ENCODE measurements around a stretch of chr2.

GRCh38 chr2:32017901-32018382 lies 7.1 kb upstream of the MEMO1 start:
- PRO-cap = no peak

DNA sequence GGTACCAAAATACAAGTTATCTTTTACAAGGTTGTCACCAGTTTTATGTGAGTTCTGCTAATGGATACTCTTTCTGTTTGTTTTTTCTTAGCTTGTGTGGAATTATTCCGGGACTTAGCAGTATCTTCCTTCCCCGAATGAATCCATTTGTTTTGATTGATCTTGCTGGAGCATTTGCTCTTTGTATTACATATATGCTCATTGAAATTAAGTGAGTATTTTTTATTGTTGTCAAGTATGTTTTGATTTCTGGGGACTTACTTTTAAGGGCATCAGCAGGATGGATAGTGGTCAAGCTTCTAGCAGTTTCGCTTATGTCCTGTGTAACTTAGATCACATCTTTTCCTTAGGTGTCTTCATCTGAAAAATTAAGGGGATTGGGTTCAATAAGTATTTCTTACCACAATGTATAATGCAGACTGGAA lies 32.0 kb downstream of the SLC30A6 start:
- PRO-cap = no peak

- PRO-cap = no peak
These were observed 38.8 kb downstream of the SLC30A6 start for GRCh38 chr2:32204380-32204955.

- PRO-cap = unidirectional peak, plus-strand start at chr2:32358122
These were observed 923 bp downstream of the BIRC6 start for GRCh38 chr2:32357559-32358333.

- PRO-cap = no peak
These were observed 128.2 kb upstream of the TTC27 start for GRCh38 chr2:32499702-32500036.

GRCh38 chr2:32812313-32812791 lies 134.4 kb upstream of the LTBP1 start:
- PRO-cap = no peak

DNA sequence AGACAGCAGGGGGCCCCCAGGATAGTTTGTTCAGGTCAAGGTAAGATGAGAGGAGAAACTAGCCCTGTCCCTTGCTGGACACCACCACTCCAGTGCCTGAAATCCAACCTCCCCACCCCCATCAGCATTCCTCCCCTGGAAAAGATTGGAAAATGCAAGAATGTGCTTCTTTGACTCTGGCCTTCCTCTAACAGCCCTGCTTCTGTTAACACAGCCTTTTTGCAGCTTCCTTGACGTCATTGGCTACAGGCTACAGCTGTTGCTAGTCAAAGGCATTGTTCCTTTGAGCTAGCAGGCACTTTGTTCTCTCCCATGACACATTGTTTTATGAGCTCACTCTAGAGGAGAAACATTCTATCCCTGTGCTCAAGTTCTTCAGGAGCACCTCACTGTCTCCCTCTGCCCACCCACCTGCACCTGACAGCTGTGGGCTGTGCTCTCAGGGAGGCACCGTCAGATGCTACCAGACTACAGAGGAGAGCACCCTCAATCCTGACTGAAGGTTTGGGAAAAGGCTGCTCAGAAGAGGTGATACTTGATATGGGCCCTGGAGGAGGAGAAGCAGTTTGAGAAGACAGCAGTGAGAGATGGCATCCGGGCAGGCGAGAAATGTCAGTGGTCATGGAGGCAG lies 19.9 kb upstream of the LTBP1 start:
- PRO-cap = no peak

- PRO-cap = no peak
These were observed 174.6 kb downstream of the LTBP1 start for GRCh38 chr2:33121481-33121697.

DNA sequence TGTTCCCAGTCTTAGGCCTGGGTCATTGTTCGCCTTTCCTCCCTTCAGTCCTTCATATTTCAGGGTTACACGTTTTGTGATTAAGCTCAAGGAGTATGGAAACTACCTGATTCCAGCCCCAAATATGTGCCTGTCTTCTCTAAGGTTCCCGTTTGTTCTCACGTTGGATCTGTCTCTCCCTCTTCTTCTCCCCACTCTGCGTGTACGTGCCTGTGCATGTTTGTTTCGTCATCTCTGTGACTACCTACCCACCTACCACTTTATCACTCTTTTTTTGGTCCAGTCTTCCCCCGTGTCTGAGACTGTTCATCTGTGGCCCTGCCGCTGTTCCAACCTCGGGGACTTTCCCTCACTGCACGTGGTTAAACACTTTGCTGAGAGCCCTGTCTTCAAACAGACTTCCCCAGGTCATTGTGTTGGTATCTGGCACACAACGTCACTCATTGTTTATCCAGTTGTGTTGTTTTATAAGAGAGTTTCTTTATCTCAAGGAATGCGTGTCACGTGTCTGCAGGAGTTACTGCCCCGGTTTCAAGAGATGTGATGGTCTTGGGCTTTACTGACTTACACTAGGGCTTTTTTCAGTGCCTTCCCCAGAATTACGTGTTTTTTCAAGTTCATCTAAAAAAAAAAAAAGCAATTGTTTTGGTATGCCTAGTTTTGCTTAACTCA lies 262.1 kb upstream of the RASGRP3 start:
- PRO-cap = no peak

DNA sequence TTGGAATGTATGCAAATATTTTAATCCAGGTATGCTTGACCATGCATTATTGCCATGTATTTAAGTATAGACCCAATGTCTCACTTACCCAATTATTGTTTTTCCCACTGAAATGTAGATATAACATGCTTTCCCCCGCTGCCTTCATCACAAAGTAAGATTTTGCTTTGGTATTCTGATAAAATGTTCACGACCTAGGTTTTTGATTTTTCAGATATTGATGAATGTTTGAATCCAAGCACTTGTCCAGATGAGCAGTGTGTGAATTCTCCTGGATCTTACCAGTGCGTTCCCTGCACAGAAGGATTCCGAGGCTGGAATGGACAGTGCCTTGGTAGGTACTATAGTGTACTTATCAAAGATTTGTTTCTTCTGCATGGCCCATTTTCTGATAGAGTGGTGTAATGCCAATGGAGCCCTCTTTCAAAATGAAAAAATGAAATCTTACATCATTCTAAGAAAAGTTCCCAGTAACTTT lies 196.6 kb upstream of the RASGRP3 start:
- PRO-cap = no peak

GRCh38 chr2:33530182-33531284 lies 54.1 kb downstream of the RASGRP3 start:
- PRO-cap = no peak

DNA sequence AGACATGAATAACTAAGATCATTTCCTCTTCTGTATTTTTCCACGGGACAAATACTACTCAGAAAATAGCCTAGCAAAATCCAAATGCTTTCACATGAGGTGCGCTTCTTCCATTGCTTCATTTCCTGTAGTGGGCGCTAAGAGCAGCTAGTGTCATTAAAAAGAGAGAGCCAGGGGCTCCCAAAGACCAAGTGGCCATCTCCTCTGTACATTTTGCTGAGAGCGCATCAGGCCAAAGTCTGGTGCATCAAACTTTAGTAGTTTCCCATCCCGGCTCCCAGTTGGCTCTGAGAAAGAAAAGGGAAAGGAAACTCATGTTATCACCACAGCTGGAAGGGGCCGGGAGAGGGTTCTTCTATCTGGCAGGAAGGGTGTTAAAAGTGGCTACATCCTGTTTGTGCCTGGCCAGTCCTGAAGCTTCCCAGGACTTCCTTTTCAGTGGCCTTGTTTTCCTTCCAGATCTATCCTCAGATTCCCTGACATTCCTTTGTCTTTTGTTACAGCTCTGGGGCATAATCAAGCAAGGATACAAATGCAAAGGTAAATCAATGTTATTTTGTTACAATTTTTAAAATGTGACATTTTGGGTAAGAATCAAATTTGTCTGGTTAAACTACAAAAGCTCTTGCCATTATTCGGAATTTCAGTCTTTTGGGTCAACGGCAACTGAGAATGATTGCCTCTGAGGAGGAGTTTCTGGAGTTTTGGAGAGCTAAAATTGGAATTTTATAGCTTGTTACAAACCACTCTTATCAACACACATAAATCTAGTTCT lies 43.9 kb downstream of the FAM98A start:
- PRO-cap = no peak

DNA sequence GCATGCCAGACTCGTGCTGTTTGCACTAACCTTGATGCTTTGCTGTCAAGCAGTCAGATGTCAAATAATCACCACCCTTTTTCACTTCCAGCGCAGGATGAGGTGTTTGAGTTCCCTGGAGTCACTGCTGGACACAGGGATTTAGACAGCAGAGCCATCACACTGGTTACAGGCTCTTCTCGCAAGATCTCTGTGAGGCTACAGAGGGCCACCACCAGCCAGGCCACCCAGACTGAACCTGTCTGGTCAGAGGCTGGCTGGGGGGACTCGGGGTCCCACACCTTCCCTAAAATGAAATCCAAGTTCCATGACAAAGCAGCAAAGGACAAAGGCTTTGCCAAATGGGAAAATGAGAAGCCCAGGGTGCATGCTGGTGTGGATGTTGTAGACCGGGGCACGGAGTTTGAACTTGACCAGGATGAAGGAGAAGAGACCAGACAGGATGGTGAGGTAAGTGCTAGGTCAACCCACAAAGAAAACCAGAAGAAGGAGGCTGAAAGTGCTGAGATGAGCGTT lies 40.5 kb downstream of the FAM98A start:
- PRO-cap = no peak

- PRO-cap = no peak
These were observed 115.1 kb upstream of the CRIM1 start for GRCh38 chr2:36240477-36240890.

DNA sequence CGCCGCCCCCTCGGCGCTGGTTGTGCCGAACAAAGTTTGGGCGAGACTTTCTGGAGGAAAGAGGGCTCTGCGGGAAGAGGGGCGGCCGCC lies 930 bp downstream of the CRIM1 start:
- PRO-cap = no peak

GRCh38 chr2:36404248-36405005 lies 48.8 kb downstream of the CRIM1 start:
- PRO-cap = no peak

DNA sequence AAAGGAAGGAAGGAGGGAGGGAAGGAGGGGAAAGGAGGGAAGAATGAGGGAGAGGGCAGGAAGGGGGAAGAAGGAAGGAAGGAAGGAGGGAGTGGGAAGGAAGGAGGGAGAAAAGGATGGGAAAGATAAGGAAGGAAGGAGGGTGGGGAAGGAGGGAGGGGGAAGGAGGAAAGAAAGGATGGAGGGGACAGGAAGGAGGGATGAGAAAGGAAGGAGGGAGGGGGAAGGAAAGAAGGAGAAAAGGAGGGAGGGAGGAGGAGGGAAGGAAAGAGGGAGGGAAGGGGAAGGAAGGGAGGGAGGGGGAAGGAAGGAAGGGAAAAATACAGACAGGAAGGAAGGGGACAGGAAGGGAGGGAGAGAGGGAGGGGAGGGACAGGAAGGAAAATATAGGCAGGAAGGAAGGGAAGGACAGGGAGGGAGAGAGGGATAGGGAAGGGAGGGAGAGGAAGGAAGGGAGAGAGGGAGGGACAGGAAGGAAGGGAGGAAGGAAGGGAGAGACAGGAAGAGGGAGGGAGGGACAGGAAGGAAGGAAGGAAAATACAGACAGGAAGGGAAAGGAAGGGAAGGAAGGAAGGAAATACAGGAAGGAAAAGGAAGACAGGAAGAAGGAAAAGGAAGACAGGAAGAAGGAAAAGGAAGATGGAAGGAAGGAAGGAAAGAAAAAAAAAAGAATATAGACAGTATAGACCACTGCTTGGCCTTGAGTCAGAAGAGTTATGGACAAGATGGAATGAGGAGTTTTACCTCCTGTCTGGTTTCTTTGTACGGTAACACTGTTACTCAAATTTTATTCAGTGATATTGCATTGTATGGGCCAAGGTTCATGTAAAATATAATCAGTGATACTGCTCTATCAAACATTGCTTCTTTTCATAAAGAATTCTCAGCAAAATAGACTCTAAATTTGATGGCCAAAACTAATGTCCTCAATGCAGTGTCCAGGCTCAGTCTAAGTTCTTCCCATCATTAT lies 63.6 kb downstream of the FEZ2 start:
- PRO-cap = no peak

- PRO-cap = no peak
These were observed 52.9 kb downstream of the FEZ2 start for GRCh38 chr2:36544992-36545513.

DNA sequence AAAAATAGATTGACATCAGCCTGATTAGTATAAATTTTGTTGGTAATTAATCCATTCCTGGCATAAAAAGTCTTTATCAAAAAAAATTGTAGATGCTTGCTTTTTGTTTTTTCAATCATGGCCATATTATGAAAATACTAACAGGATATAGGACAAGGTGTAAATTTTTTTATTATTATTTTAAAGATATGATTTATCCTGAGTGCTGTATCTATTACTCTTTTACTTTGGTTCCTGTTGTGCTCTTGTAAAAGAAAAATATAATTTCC lies 47.3 kb downstream of the FEZ2 start:
- PRO-cap = no peak

GRCh38 chr2:36564256-36564920 lies 33.6 kb downstream of the FEZ2 start:
- PRO-cap = no peak